HL-60 (cell line): ENCODE measurements around a stretch of chr17.

DNA sequence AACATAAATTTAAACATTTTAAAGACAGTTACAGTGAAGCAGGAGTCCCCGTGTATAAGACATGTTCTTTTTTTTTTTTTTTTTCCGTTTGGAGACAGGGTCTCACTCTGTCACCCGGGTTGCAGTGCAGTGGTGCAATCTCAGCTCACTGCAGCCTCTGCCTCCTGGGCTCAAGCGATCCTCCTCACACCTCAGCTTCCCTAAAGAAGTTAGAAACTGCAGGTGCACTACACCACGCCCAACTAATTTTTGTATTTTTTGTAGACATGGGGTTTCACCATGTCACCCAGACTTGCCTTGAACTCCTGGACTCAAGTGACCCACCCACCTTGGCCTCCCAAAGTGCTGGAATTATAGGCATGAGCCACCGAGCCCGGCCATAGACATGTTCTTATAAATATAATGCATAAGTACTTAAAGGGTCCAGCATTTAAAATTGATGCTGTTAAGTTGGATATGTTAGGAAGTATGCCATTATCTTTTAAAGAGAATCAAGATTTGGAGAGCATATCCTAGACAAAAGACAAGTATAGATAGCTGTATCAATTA is 2.9 kb downstream of the EVI2B start:
- RRBS, result no CpG with 5 or more reads among the region's 7 CpGs

GRCh38 chr17:31312197-31312739 is 1.6 kb downstream of the EVI2B start:
- RRBS, result no CpG with 5 or more reads among the region's 7 CpGs

DNA sequence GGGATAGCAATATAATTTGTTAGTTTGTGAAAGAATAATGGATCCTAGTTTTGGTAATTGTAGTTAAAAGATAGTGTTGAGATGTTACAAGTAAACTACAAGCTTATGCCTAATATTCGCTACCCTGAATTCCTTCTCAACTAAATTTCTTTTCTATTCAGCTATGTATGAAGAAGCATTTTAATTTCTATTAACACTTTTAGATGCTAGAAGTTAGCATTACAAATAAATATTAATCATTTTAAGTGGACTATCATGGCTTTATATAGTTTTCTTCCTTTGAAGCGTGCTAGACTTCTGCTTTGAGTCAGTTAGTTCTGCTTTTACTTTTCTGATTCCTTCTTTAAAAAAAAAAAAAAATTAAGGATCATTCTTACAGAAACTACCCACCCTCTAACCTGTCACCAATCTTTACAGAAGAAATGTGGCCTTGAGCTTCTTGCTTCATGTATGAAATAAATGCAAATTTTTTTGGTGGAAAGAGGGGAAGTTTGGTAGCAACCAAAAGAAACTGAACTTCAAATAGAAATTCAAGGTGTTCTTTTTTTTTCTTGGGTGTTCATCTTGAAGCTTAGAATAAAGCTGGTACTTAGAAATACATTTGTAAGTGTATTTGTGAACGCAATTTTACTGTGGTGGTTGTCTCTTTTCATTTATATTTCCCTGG is 2.3 kb downstream of the EVI2A start:
- RRBS, result no CpG with 5 or more reads among the region's 3 CpGs

GRCh38 chr17:31431997-31432693 is 40.7 kb downstream of the RAB11FIP4 start:
- RRBS, result 0% methylated on average over 2 of the region's 11 CpGs

- RRBS, result no CpG with 5 or more reads among the region's 7 CpGs
Measured at GRCh38 chr17:31486539-31486997, 95.1 kb downstream of the RAB11FIP4 start.

DNA sequence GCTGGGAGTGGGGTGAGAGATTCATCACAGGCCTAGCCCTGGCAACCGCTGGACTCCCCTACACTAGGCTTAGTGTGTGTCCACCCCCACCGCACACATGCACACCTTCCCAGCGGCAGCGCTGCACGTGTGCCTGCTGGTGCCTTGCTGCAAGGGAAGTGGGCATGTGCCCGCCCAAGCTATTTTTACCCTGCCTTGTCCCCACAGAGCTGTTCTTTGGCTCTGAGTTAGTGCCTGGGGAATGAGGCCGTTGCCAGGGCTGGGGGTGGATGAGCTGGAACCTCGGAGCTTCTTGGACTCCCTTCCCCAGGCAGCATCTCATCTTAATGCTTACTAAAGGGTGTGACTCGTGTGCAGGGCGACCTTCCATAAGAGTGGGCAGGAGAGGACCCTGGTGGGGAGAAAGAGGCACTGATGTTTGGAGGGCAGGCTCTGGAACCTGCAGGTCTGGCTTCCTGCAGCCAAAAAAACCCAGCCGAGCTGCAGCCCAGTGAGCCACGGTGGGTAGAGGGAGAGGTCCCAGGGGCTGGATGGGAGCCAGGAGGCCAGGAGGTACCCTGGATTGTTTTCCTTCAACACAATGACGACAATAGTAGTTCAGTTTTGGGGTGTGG is 118.9 kb downstream of the RAB11FIP4 start:
- RRBS, result no CpG with 5 or more reads among the region's 13 CpGs

- RRBS, result 95% methylated on average over 33 of the region's 111 CpGs
Measured at GRCh38 chr17:31559460-31560568, 168.3 kb downstream of the RAB11FIP4 start.

DNA sequence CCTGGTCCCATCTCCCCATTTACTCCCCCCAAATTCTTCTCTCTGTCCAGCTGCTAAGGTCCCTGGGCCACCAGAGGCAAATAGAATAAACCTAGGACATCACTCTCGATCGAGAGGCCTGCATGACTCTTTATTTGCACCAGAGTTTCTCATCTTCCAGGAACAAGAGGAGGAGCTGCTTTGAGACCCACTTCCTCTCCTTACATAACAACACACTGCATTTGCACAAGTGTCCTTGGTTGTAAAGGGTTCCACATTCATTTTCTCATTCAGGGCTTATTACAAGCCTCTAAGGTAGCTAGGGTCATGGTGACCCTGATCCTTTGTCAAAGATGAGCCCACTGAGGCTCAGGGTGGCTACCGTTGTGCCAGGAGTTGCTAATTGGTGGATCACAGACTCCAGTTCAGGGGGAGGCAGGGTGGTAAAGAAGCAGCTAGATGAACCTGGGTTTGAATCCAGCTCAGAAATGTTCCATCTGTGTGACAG is 38.1 kb upstream of the RHOT1 start:
- RRBS, result no CpG with 5 or more reads among the region's 3 CpGs

GRCh38 chr17:32259704-32259962 is 6.0 kb upstream of the RHBDL3 start:
- RRBS, result no CpG with 5 or more reads among the region's 4 CpGs

- RRBS, result no CpG with 5 or more reads among the region's 11 CpGs
Measured at GRCh38 chr17:32323920-32324592, 17.9 kb downstream of the C17orf75 start.

DNA sequence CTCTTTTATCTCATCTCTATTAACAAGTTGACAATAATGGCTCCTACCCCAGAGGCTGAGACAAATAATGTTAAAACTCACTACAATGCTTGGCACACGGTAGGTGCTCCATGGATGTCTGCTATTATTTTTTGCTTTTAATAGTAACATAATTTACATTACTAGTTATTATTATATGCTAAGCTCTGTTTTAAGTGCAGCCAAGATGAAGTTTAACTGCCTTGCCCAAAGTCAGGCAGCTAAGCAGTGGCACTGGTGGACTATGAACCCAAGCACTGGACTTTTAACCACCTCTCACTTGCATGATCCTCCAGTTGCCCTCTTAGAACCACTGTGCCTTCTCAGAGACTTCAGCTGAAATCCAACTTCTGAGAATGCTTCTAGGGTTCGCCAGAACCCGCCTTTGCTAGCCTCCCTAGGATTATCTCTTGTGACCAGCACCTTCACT is 1.5 kb upstream of the ZNF207 start:
- RRBS, result no CpG with 5 or more reads among the region's 3 CpGs

GRCh38 chr17:32355378-32356165 is 5.6 kb downstream of the ZNF207 start:
- RRBS, result no CpG with 5 or more reads among the region's 10 CpGs

DNA sequence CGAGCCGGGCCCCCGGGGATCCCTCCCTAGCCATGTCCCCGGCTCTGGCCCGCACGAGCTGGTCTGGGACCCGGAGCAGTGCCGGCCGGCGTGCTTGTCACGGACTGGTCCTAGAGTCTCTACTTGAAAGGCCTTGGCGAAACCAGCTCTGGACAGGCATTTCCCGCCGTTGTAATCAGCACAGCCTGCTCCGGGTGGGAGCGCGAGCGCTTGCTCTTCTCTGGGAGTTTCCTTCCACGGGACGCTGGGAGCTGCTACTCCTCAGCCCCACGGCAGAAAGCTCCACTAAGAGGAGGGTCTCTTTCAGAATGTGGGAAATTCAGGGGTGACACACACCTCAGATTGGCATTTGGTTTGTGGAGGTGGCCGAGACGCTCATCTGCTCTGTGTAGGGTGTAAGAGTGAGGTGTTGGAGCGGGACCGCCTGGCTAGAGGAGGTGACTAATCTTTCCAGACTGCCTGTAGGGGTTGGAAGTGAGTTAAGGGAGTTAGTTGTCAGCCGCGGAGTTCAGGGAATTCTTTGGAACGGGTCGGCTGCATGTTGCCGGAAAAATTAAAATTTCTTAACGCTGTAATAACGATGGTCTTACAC is 662 bp downstream of the PSMD11 start:
- RRBS, result 5% methylated on average over 11 of the region's 32 CpGs

- RRBS, result no CpG with 5 or more reads among the region's 5 CpGs
Measured at GRCh38 chr17:32480211-32480718, 6.5 kb upstream of the CDK5R1 start.

DNA sequence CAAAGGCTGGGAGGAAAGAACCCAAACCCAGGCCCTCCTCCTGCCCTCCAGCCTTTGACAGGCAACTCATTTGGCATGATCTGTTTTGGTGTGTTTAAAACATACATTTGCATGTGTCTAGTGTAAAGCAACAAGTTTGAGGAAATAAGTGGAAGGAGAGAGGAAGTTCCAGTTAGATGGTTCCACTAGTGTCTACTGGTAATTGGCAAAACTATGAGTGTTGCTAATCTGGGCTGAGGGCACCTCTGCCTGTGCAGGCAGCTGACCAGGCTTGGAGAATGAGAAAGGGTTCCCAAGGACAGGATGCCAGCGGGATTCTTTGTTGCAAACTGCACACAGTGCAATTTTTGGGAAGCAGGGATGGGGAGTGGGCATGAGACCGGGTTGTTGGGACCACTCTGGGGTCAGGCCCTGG is 6.1 kb downstream of the CDK5R1 start:
- RRBS, result 100% methylated on average over 1 of the region's 2 CpGs

- RRBS, result no CpG with 5 or more reads among the region's 16 CpGs
Measured at GRCh38 chr17:32495962-32496212, 9.1 kb downstream of the CDK5R1 start.

DNA sequence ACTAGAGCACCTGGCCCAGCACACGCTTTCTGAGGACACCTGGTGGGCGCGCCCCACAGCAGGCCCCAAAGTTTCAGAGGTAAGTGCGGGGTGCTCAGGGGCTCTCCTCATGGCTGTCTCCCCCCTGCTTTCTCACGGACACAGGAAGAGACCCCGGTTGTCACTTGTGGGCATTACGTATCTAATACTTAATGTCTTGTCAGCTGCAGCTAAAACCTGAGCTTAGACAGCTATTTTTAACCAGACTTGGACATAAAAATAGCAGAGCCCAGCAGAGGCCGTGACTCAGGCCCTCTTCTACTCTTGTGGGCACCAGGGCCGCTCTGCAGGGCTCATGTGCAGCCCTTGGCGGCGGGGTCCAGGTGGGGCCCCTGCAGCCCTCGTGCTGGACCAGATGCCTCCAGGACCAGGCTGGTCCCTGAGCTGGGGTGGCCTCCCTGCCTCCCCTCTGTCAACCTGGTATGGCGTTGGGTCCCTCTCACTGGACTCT is 9.5 kb downstream of the CDK5R1 start:
- RRBS, result no CpG with 5 or more reads among the region's 13 CpGs

GRCh38 chr17:32596497-32597433 is 110.0 kb downstream of the CDK5R1 start:
- RRBS, result no CpG with 5 or more reads among the region's 5 CpGs

DNA sequence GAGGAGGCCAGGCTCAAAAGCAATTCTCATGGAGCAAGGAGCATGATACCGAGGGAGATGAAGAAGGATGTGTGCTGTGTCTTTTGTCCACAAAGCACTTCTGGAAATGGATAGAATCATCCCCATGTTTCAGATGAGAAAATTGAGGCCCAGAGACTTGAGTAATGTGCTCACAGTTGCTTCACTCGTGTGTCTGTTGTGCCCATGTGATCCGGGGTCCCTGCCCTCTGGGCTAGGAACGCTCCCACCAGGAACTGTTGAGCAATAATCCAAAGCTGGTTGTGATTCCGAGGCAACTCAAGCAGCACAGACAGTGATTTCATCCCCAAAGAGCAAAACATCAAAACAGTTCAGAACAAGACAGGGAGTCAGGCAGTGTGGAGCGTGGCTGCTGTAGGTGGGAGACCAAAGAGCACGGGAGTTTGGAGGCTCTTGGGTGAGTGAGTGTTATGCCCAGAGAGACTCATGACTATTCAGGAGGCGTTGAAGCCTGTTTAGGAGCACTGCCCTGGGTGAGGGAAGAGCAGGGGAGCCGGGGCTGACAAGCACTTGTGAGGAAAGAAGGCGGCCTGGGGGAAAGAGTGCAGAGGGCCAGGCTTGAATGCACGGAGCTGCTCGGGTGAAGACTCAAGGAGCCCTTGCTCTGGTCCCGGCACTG is 205.0 kb upstream of the ASIC2 start:
- RRBS, result 88% methylated on average over 3 of the region's 13 CpGs